A673 (cell line): ENCODE measurements around the genes MAP3K3, STRADA and CSH2.

GRCh38 chr17:63399681-63400264 lies 46.3 kb downstream of the CYB561 start:
- PRO-cap: no peak

DNA sequence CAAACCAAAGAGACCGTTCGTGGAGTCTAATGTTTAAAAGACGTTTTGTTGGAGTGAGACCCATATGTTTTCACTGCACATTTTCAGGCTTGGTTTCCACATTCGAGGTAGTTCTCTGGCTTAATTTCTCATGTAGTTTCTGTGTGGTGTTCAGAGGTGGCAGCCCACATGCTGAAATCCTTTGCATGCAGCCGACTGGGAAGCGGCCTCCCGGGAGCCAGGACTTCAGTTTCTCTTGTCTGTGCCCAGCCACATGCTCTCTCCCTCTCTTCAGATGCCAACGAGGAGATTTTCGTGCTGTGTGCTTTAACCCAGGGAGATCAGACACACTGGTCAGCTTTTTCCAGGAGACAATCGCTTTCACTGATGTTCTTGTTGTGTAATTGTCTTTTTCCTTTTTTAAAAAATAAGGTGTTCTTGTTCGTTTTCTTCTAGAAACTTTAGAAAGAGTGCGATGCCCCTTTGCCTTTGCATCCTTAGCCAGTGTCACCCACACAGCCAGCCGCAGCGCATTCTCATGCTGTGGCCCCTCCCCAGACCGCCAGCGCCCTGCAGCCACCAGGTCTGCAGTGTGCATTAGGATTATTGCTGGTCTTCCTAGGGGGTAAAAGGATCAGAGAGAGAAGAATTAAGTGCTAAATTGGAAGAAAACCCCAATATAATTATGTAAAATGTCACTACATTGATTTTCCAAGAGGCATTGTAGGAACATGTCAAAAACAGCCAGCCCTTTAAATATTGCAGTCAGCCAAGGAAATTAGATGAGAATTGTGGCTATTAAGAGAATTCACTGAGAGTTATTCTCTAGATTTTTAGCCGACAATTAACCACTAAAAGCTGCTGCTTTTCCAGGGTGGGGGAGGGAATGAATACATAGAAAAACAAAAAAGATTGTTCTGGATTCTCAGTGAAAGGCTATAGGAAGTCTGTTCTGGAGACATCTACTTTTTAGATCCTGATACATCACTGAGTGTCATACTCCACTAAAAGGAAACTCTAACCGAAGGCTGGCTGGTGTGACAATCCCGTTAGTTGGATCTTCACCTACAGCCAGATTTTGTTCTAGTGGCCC lies 23.9 kb downstream of the CYB561 start:
- PRO-cap: no peak

DNA sequence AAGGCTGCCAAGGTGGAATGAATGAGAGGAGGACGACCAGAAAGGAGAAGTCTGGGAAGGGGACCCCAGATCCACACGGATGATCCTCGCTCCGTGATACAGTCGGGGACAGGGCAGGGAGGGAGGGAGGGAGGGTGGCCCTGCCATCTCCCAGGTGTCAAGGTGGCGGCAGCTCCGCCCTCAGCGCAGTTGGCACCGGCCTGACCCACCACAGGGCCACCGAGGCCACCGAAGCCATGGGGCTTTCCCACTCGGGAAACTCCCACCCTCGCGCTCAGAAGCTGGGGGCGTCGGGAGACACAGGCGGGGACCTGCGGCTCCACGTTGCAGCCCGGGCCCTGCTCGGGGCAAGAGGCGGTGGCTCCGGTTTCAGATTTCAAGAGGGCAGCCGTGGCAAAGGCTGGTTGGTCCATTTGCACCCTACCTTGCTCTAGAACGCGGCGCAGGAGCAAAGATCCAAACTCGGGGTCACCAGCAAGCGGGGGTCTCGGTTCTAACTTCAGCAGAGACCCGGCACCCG lies 572 bp downstream of the CYB561 start:
- PRO-cap: unidirectional peak, plus-strand start at position 277 of the sequence

DNA sequence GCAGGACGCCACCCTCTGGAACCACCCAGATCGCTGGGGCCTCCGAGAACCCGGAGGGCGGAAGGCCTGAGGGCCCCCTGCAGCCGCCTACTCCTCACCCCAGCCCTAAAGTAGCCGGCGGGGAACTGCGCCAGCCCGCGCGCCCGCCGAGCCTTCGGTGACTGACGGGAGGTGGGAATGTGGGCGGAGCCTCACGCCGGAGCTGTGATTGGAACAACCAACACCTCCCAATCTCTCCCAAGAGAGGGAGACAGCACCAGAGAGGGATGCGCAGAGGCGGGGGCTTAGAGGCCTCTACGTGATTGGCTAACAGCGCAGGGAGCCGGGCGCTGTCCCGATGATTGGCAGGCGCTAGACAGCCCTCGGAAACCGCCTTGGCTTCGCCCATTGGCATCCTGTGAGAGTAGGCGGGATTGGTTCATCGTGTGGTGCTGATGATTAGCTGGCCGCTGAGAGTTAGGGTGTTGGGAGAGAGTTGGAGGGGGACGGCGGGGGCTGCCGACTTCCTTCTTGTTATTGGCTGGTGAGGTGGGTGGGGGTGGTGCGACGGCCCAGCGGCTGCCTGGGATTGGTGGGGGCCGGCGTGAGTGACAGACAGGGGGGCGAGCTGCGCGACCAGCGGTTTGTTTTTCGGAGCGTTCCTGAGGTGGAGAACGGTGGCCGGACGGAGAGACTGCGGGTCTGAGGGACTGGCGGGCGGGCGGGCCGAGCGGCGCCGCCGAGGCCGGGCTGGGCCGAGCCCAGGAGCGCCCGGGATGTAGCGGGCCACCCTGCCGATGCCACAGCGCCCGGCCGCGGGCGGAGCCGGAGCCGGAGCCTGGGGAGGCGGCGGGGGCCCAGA lies at the start of gene MAP3K3:
Gene MAP3K3 (plus strand): TSS at position 626 of the 841 bp plus-strand sequence.
- PRO-cap: bidirectional peak, plus-strand start at position 157 of the sequence, minus-strand start at position 129 of the sequence; unidirectional peak, plus-strand start at position 636 of the sequence

- PRO-cap: bidirectional peak, plus-strand start at chr17:63623006, minus-strand start at chr17:63622761
Observed at GRCh38 chr17:63622979-63623673, 909 bp downstream of the MAP3K3 start.

DNA sequence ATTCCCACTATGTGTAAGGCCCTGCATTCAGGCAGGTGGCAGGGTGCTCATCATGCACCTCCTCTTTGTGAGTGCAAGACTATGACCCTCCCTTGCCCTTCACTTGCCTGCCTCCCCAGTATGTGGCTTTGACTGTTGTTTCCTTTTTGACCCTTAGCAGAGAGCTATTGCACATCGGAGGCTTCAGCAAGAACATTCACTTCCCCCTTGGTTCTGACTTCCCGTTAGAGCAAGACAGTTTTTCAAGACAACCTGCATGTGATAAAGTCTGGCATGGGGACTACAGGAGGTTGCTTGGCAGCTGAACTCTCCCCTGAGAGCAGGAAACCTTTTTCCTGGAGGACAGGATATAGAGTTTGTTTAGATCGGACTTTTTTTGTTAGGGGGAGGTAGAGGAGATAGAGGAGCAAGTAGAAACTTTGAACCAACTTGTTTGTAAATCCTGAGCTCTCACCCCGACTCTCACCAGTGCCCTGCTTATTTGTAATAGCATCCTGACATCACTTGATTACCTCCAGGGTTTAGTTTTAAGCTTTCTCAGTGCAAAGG lies 34.3 kb downstream of the LIMD2 start:
- PRO-cap: no peak

- PRO-cap: no peak
Observed at GRCh38 chr17:63684751-63685528, 15.0 kb downstream of the LIMD2 start.

DNA sequence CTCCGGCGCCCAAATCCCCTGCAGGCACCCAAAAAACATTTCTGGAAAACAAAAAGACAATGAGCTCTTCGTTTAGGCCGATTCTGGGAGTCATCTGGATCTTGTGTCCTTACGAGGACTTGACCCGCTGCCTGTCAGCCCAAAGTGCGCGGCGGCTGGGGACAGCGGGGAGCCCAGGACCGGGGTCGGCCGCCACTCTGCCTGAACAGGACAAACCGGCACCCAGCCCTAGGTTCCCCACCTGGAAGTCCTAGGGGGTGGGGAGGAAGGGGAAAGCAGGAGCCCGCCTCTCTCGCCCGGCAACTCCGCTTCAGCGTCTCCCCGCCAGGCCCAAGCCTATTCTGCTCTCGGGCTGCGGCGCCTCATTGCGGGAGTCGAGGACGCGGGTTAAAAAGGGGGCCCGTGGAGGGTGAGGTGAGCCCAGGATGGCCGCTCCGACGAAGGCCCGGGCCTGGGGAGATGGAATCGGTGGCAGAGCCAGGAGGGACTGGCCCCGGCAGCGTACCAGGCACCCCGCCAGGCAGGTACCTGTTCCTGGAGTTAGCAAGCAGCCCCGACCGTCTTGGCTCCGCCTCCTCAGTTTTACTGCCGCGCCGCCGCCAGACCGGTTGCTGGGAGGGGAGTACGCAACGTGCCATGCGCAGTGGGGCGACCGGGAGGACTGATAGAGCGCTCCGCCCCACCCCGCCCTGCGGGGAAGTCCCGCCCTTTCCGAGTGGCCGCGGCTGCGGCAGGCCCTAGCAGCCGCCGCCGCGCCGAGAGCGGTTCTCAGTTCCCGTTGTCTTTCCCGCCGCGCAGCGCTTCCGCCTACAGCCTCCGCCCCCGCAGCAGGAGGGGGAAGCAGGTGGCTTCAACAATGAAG lies at the start of gene STRADA:
Gene STRADA (minus strand): TSS at position 587 of the 862 bp plus-strand sequence.
- PRO-cap: bidirectional peak, plus-strand start at position 339 of the sequence, minus-strand start at position 343 of the sequence; bidirectional peak, plus-strand start at position 771 of the sequence, minus-strand start at position 584 of the sequence

- PRO-cap: no peak
Observed at GRCh38 chr17:63821487-63821960, 5.7 kb upstream of the PSMC5 start.

DNA sequence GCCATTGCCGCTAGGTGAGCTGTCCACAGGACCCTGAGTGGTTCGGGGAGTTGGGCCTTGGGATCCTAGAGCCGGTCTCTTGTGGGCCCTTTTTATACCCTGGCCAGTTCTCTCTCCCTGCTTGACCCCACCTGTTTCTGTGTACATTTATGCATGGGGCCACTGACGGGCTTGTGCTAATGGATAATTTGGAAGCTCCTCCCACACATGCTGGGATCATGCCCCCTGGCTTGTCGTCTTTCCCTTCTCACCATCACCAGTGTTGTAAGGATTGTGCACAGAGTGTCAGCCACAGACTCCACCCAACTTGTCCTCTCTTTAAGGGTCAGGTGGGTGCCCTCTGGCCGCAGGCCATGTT lies at the start of gene CSH2:
Gene CSH2 (minus strand): TSS at position 68 of the 358 bp plus-strand sequence.
- PRO-cap: no peak

- PRO-cap: no peak
Observed at GRCh38 chr17:64025681-64026224, 5.3 kb upstream of the ICAM2 start.

- PRO-cap: no peak
Observed at GRCh38 chr17:64063794-64064913, 43.7 kb upstream of the ICAM2 start.

DNA sequence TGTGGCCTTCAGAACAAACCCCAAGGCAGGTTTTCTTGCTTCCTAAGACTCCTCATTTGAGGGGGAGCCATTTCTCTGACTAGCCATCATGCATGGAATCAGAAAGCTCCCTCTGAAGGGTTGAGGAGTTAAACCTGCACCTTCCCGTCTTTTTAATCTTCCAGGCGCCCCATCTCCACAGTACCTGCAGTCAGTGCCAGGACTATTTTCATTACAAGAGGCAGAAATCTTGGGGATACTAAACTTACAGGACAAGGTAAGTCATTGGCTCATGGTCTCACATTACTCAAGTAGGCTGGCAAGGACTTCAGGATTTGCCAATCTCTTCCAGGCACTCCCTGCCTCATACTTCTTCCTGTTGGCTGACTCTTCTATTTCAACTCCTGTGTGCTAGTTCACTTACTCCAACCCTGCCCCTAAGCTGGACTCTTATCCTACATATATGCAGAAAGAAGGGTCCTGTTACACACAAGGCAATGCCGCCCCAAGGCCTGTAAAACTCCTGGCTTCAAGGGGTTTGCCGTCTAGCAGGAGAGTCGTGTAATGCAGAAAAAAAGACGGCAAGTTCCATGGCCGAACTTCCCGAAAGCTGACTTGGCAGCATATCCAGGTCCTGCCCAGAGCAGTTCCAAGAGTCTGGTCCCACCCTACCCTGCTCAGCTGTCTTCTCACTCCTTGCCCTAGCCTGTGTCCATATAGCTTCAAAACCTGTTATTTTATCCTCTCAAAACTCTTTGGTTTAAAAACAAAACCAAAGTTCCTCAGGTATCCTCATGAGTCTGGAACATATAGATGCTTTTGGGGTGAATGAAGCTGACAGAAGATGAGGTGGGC lies 14.8 kb downstream of the ERN1 start:
- PRO-cap: no peak

DNA sequence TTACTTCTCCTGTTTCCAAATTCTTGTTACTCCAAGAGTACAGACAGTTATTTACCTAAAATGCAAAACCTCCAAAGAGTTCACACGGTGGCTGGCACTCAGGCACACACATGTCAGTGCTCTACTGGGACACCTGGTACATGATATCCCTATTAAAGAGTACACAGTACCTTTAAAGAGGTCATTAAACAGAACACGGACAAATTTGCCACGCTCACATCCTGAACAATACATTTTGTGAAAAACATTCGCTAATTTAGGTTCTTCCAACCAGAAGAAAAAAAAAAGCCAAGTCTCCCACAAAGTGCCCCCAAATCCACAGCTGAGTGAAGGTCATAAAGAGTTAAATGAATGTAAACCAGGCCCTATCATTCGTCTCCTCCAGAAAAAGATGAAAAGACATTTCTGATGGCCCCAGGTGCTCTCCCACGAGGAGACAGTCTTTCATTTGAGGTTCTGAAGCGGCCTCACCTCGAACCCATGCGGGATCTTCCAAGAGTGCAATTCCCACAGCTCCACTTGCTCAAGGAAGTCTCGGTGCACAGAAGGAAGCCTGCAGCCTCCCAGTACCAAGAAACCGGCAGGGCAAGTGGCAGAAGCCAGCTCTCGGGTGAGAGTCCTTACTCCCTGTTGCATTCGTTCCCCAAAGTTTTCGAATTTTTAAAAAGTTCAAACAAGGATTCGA lies 974 bp downstream of the ERN1 start:
- PRO-cap: no peak

DNA sequence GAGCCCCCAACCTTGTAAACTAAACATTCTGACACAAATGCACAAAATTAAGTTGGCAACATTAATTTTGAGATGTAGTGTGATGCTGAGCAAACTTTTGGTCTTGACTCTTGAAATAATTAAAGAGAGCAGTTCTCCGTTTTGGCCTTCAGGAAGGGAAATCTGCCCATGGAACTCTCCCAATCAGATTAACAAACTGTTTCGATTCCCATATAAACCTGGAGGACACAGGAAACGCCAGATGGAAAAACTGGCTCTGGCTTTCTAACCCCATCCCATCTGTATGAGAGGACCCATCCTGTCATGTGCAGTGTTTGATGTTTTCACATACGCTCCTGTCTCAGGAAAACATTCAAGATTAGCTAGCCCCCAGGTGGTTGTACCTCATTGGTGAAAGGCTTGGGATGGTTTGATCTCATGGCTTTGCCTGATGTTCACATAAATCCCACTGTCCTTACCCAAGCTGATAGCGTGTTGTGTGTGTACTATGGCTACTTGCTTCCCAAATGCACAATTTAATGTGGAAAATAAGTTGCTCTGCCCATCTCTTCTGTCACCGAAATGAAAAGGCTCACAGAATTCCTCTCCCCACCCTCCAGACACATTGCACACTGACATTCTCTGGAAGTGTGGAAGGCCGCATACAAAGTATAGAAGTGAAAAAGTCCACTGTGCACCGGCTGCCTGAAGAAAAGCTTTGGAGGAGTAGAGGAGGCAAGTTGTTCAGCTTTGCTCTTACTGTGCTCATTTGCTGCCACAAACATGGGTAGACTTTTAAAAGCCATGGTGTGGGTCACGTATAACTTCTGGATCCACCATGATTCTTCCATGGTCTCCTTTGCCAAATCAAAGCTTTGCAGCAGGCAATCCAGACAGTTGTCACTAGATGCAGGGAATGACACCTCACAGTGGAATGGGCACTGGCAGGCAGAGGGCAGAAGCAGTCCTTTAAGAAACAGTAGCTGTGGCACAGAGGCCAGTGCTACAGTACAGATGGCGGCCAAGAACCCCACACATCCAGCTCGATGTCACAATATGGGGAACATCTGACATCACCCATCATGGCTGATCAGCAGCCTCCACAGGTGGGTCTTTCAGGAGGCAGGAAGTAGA lies 18.3 kb upstream of the ERN1 start:
- PRO-cap: no peak

- PRO-cap: no peak
Observed at GRCh38 chr17:64159242-64159613, 29.3 kb upstream of the ERN1 start.

DNA sequence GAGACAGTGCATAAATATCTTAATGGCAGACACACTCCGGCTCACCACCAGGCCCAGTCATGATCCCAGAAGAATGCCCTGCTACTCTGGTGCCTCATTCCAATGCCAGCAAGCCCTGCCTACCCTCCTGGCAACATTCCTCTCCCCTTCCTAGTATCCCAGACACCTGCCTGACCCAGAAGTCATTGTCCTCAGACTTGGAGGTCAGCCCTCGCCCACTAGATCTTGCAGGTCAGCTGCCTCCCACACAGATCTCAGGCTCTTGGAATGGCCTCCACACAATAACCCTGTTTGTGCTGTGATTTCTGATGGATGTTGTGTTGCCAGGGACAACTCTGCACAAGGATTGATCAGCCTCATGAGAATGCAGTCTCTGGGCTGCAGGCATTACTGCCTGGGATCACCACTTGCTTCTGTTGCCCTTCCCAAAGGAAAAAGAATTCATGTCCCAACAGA lies 1.9 kb upstream of the TEX2 start:
- PRO-cap: no peak

- PRO-cap: no peak
Observed at GRCh38 chr17:64313671-64313887, 50.5 kb upstream of the TEX2 start.

DNA sequence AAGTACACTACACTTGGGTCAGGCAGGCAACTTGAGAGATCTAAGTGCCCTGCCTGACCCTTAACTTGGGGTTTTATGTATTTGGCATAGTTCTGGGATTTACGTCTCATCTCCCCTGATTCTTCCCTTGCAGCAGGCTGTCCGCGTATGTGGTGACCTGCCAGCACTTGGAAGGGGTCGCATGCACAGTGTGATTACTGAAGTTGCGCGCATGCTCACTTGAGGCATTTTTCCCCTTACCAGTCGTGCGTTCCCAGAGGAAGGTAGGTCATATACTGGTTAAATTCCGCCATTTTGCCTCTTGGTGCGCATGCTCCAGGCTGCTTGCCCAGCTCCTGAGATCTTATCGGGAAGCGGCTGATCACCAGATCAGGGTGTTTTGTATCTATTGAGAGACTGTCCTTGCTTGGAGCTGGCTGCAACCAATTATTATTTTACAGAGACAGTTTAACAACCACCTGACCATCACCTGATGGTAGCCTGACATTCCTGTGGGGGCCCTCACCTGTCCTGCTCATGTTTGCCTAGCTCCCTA lies 56.5 kb upstream of the TEX2 start:
- PRO-cap: no peak

- PRO-cap: no peak
Observed at GRCh38 chr17:64398253-64398683, 7.6 kb upstream of the PECAM1 start.